Keratinocyte (primary cell): ENCODE measurements around the gene ROR1.

DNA sequence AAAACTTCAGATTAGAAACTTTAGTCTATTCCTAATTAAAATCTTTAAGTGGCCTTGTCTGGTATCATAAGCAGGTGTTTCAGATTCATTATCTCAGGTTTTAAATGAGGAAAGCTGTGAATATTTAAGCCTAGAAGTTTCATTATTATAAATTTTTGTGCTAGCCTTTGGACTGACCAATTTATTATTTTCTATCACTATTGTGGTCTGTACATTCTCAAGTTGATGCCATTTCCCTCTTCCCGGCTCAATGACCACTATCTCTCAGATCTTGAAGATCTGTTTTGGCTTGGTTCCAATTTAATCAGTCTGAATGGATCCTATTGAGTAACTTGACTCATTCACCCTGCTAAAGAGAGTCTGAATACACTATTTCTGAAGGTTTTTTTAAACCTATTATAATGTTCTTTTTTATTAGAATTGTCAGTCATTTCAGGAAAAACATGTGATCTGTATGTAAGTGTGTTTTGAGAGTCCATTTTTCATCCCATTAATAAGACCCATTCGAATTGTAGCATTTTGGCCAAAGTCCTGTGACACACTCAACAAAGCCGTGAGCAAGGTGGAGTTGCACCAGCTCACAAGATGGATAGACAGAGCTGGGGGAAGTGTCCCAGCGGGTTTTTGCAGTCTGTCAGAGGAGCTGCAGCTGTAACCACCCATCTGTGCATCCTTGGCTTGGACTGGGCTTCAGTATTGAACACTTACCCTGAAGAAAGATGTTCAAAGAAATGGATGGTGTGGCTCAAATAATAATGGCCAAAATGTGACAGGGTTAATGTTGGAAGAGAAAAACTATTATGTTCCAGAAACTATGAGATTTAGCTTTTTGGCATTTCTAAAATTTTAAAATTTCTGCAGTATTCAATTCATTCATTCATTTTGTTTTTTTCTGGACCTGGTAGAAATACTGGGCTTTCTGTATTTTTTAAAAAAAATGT is 145.7 kb downstream of the NFIA start:
CAGE:
- cytosol, long polyA minus RNA = no peak
- cytosol, long polyA plus RNA = no peak
- long polyA plus RNA = no peak
- nucleus, long polyA minus RNA = no peak
- nucleus, long polyA plus RNA = no peak

DNA sequence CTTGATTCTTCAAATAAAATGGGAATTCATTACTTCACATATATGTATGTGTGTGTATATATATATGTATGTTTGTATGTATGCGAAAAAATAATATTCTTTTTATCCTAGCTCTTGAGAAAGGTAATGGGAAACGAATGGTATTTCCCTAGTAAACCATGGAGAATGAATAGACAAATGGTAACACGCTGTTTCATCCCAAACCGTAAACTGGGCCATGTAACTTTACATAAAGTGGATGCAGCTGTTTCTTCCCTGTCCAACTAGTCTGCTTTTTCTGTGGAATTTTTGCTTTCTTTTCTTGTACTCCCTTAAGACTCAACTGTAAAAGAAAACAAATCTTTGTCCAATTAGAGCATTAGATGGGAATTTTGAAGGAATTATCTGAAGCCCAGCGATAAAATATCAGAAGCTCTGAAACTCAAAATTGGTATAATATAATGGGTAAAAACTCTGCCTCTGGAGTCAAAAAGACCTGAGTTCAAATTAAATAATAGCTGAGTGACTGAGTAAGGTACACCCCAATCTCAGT is 198.1 kb downstream of the NFIA start:
CAGE:
- cytosol, long polyA minus RNA = no peak
- cytosol, long polyA plus RNA = no peak
- long polyA plus RNA = no peak
- nucleus, long polyA minus RNA = no peak
- nucleus, long polyA plus RNA = no peak

DNA sequence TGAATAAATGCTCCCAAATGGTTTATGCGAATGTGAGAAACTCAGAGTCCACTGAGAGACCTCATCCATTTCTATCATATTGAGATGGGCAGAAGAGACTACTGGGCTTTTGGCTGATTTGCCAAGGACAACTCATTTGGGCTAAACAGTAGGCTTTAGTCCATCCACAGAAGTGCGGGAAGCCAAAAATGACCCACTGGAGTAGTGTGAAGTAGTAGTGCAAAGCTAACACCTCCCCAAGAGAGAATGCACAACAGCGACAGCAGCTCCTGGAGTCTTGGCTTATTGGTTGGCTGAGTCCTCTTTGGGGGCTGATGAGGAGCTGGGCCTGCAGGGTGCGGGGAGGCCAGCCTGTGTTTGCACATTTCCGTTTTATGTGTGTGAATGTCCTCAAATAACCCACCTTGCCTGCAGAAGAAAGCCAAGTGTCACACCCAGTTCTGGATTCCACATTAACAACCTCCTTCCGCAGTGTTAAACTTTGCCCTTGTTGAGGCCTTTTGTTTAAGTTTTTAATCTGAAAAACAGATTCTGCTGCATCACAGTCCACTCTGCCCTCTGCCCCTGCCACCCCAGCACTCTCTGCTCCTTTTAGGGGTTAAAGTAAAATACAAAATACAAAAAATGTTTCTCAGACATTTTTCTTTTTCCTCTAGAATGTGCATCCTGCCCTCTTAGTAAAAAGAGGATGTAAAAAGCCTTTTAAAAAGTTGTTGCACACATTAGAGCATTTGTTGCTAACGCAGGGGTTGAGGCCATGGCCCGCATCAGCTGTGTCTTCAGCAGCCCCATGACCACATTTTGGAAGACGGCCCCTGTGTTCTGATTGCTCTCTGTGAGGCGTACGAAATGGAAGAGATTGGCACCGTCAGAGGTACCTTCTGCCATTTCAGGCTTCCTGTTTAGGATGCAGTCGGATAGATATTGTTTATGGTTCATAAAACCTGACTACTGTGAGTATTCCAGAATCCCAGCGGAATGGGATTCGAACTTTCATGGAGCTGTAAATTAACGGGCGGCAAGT is 274.4 kb downstream of the TM2D1 start:
CAGE:
- cytosol, long polyA minus RNA = no peak
- cytosol, long polyA plus RNA = no peak
- long polyA plus RNA = no peak
- nucleus, long polyA minus RNA = no peak
- nucleus, long polyA plus RNA = no peak

DNA sequence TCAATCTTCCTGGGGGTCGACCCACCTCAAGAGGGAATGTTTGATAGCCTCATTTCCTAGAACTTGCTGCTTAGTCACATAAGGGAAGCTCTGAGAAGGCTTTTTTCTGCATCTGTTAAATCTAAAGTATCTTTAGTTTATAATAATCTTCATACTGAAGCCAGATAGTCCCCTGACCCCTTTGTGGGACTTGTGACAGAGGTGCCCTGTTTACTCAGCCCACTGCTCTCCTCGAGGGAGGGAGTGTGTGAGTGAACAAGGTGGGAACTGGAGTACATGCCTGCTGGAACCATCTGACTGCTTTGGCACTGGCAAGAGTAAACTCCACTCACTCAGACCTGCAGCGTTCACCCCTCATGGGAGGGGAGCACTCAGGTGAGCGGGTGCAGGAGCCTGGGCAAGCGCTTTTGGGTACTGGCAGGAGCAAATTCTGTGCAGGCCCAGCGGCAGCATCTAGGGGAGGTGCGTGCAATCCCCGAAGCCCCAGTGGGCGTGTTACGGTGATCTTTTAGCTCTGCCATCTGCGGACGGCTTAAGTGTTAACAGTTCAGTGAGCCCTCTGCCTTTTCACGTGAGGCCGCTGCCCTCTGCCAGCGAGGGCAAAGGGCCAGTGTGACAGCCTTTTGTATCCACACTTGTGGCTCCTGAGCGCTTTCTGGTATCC is 127.3 kb downstream of the PATJ start:
CAGE:
- cytosol, long polyA minus RNA = no peak
- cytosol, long polyA plus RNA = no peak
- long polyA plus RNA = no peak
- nucleus, long polyA minus RNA = no peak
- nucleus, long polyA plus RNA = no peak

DNA sequence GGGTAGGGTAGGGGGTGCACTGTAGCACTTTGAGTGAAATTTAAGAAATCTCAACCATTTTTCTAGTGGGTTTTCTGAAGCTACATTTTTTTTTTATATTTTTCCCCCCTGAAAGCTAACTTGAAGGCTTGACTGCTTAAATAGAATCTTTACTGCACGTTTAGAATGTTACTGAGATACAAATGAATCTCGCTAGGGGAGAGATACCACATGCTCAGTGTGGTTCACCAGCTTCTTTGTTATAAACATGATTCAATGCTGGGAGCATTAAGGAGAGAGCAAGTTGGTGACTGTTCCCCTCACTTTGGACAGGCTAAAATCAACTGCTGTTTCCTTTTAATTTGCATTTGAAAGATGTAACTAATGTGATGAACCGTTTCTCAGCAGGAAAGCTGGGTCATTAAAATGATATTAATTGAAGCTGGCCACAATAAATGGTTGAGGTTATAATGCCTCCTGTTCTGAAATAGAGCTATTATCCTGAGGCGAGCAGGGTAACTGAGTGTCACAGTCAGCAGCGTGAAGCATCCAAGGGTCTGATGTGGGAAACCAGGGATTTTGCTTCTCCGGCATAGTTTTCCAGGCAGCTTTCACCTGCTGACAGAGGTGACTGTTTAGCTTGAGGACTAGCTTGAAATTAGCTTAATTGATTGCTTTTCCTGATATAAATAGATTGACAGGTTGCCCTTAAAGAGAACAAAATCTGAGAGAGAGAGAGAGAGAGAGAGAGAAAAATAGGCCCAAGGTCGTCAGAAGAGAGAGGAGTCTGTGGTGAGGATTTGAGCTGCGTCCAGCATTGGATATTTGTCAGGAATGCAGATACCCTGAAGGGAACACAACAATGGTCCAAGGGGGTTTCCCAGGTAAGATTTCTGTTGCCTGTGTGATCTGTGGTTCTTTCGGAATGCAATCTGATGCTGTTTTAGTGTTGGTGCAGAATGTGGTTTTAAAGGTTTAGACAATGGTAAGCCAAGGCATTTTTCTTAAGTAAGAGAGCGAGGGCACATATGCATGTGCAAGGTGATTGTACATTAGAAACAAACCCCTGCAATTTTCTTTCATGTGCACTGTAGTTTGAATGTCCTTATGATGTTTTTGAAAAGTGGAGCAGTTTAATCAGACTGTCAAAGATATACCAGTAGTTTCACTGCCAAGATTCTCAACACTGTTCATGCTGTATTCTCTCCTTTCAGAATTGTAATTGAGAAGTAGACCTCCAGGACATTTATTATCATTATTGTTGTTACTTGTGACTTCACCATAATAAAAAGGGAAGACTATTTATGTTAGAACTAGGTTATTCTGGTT is 209.7 kb downstream of the PATJ start:
CAGE:
- cytosol, long polyA minus RNA = no peak
- cytosol, long polyA plus RNA = no peak
- long polyA plus RNA = no peak
- nucleus, long polyA minus RNA = no peak
- nucleus, long polyA plus RNA = no peak

DNA sequence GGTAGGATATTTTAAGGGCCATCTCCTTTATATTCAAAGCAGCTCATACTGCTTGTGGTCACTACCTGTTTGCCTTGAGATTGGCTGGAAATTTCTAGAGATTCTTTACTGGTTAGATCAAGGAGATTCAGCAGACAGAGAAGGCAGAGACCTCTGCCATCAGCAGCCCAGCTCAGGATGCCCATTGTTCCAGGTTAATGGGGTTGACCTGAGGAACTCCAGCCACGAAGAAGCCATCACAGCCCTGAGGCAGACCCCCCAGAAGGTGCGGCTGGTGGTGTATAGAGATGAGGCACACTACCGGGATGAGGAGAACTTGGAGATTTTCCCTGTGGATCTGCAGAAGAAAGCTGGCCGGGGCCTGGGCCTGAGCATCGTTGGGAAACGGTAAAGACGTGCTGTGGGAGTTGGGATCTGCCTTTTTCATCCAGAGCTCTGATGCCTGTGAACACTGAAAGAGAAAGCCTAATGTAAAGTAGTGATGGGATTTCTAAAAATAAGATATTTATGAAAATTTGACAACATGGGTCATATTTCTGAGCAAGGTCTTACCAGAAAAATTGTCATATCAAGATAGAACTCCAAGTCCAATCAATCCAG is 80.7 kb upstream of the L1TD1 start:
CAGE:
- cytosol, long polyA minus RNA = no peak
- cytosol, long polyA plus RNA = no peak
- long polyA plus RNA = no peak
- nucleus, long polyA minus RNA = no peak
- nucleus, long polyA plus RNA = start-site peak on the plus strand centred at position 385 of the sequence, 54 bp wide, 46 and 20 reads in 2 replicates

DNA sequence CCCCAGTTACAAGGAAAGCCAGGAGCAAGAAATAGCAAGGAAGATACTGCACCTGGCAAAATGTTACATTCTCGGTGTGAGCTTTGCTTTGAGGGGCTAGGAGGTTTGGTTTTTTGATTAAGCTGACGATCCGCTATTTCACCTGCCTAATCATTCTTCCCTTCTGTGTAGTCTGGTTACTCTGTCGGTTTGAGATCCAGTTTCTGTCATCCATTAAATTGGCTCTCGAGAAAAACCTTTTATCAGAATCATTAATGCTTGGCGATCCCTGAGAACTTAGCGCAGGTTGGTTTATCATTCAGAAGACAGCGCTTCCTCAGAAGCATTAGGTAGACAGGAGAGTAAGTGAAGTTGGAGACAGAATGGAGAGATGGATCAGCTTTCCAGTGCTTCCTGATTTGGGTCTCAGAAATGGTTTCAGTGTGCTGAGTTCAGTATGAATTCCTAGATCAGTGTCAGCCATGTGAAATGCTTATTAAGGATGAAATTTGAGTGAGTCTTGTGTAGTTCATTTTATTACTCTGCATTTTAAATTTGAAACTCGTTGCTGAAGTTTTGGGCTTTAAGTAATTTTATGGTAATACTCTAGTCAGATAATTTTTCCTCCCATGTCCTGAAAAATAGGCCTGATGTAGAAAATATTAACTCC is 1.3 kb downstream of the USP1 start:
CAGE:
- cytosol, long polyA minus RNA = no peak
- cytosol, long polyA plus RNA = no peak
- long polyA plus RNA = no peak
- nucleus, long polyA minus RNA = no peak
- nucleus, long polyA plus RNA = no peak

DNA sequence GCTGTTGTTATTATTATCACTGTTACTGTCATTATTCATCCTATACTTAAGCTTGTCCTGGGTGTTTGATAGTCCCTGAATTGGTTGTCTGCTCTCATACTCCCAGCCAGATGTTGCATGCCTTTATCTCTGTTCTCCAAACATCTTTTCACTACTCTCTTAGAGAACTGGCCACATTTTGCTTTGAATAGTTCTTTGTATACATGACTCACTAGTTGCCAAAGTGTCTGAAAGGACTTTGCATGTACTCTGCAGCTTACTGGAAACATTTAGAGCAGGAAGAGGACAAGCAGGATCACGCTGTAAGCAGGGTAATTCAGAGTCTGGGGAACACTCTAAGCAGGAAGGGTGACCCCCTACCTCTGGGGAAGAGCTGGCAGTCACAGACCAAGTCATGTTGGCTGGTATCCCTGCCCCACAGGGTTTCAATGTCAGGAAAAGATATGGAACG is 2.2 kb upstream of the DOCK7 start:
CAGE:
- cytosol, long polyA minus RNA = no peak
- cytosol, long polyA plus RNA = no peak
- long polyA plus RNA = no peak
- nucleus, long polyA minus RNA = no peak
- nucleus, long polyA plus RNA = no peak

CAGE:
- cytosol, long polyA minus RNA = no peak
- cytosol, long polyA plus RNA = no peak
- long polyA plus RNA = no peak
- nucleus, long polyA minus RNA = no peak
- nucleus, long polyA plus RNA = no peak
These were observed 44.1 kb upstream of the DOCK7 start for GRCh38 chr1:62732242-62732699.

CAGE:
- cytosol, long polyA minus RNA = no peak
- cytosol, long polyA plus RNA = no peak
- long polyA plus RNA = no peak
- nucleus, long polyA minus RNA = no peak
- nucleus, long polyA plus RNA = no peak
These were observed 44.5 kb upstream of the FOXD3 start for GRCh38 chr1:63277883-63278317.

DNA sequence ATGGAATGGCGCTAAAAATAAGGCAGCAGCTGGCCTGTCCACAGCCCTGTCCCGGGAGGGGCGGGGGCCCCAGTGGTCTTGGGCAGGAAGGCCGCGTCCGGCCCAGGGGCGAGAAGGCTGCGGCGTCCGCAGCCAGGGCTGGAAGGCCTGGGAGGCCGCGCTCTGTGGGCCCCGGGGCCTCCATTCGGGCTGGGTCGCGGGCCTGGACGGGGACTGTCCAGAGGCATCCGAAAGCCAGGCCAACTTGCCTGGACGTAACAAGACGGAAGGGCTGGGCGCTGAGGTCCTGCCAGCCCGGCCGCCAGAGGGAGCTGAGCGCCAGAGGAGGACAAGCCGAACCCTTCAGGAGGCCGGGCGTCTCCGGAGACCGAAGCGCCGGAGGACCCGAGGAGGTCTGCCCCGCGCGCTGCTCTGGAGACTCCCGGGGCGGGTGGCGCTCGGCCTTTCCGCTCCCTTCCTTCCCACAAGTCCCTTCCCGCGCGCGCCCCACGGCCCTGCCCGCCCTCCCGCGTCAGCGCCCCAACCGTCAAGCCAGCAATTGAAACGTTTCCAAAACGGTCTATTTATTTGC is 5.5 kb upstream of the FOXD3 start:
CAGE:
- cytosol, long polyA minus RNA = no peak
- cytosol, long polyA plus RNA = no peak
- long polyA plus RNA = no peak
- nucleus, long polyA minus RNA = no peak
- nucleus, long polyA plus RNA = no peak

GRCh38 chr1:63323116-63323961 is 972 bp downstream of the FOXD3 start:
CAGE:
- cytosol, long polyA minus RNA = no peak
- cytosol, long polyA plus RNA = no peak
- long polyA plus RNA = no peak
- nucleus, long polyA minus RNA = no peak
- nucleus, long polyA plus RNA = no peak

DNA sequence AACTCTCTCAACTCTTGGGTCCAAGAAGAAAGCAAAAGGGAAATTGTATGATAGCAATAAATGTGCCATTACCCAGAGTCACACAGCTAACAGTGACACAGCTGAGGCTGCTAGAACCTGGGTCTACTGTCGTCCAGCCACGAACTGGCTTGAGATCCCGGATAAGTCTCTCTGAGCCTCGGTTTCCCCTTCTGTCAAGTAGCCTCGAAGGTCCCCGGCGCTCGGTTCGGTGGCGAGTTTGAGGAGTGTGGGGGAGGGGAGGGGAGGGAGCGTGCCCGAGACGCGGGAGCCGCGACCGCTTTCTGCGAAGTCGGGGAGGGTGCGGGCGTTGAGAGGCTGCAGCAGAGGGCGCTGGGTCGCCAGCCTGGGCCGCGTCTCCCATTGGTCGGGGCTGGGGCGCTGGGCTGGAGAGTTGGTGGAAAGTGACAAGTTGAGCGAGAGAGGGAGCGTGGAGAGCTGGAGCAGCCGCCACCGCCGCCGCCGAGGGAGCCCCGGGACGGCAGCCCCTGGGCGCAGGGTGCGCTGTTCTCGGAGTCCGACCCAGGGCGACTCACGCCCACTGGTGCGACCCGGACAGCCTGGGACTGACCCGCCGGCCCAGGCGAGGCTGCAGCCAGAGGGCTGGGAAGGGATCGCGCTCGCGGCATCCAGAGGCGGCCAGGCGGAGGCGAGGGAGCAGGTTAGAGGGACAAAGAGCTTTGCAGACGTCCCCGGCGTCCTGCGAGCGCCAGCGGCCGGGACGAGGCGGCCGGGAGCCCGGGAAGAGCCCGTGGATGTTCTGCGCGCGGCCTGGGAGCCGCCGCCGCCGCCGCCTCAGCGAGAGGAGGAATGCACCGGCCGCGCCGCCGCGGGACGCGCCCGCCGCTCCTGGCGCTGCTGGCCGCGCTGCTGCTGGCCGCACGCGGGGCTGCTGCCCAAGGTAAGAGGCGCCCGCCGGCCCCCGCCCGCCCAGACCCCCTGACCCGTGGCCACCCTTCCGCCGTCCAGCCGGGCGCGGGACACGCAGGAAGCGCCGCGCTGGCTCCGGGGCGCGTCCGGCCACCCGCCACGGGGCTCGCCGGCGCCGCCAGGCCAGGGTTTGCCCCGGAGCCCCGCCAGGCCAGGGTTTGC is at the start of gene ROR1:
Gene ROR1 (plus strand): TSS at position 428 of the 1,110 bp plus-strand sequence.
CAGE:
- cytosol, long polyA minus RNA = start-site peak on the plus strand centred at position 432 of the sequence, 20 bp wide, 26 reads
- cytosol, long polyA plus RNA = no peak
- long polyA plus RNA = start-site peak on the plus strand centred at position 415 of the sequence, 27 bp wide, 164 and 92 reads in 2 replicates
- nucleus, long polyA minus RNA = no peak
- nucleus, long polyA plus RNA = start-site peak on the plus strand centred at position 453 of the sequence, 182 bp wide, 133 and 110 reads in 2 replicates

DNA sequence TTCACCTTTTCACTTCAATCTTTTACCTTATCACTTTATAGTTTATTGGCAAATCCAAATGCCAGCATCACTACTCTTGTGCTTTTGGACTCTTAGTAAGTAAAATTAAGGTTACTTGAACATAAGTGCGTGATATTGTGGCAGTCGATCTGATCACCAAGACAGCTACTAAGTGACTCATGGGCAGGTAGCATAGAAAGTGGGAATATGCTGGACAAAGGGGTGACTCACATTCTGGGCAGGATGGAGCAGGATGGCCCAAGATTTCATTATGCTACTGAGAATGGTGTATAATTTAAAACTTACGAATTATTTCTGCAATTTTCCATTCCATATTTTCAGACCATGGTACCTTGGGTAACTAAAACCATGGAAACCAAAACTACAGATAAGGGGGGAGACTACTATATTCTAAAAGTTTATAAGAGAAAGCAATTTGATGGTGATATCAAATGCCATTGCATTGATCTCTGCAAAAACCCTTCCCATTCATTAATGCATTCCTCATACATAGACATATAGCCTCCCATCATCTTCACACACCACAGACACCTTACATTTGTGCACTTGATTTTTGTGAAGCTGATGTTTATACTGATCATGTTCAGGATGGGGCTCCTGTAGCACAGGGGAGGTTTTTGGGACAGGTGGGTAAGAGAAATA is 120.3 kb downstream of the ROR1 start:
CAGE:
- cytosol, long polyA minus RNA = no peak
- cytosol, long polyA plus RNA = no peak
- long polyA plus RNA = no peak
- nucleus, long polyA minus RNA = no peak
- nucleus, long polyA plus RNA = no peak

DNA sequence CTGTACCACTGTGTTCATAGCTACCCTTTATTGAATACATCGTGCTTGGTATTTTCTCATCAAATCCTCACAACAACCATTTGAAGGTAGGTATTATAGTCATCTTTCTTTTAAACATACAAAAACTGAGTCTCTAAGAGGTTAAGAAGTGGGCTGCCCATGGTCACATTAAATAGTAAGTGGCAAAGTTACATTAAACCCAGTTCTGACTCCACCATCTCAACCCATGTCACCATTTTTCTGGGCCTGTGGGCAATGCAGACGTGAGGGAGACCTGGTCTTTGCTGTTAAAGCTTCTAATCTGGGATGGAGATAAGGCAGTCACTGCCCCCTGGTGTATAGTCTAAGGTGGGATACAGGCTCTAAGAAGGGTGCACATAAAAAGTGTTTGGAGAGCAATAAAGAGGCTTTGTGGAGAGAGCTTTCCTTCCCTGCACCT is 141.2 kb downstream of the ROR1 start:
CAGE:
- cytosol, long polyA minus RNA = no peak
- cytosol, long polyA plus RNA = no peak
- long polyA plus RNA = no peak
- nucleus, long polyA minus RNA = no peak
- nucleus, long polyA plus RNA = no peak

DNA sequence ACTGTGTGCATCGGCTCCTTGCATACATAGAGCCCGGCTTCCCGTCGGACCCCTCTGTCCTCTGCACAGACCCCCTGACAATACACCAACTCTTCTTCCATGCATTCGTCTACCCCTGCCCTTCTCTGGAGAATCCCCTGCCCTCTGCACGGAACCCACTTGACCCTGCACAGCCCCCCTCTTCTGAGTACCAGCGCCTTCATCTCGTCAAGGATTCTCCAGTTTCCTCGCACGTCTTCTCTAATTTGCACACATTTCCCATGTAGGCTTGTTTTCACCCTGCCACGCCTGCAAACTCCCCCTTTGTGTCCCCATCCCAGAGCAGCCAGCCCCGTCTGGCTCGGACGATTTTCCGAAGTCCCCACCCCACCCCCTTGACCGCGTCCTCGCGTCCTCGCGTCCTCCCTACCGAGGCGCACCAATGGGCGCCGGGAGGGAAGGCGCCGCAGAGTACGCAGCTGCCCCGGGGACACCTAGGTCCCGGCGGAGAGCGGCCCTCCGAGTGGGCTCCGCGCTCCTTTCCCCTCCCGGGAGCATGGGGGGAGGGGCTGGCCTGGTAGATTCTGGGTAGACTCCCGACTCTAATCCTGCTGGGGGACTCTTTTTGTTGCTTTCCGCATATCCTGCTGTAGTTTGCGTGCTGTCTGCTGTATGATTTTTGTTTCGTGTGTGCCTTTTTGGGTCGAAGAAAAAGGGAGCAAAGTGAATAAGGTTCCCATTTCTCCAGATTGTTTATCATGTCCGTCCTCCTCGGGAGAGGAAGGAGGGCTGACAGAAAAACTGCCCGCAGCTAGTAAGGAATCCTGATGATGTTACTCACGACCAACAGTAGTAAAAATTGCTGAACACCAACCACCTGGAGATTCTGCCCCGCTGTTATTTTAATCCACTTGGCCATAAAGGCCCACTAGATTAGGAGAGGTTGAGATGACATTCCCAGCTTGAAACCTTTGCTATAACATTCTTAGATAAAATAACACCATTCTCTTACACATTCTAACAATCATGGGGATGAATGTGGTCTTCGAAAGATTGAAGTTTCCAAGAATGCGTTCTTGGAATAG is 1.4 kb downstream of the CACHD1 start:
CAGE:
- cytosol, long polyA minus RNA = no peak
- cytosol, long polyA plus RNA = no peak
- long polyA plus RNA = no peak
- nucleus, long polyA minus RNA = no peak
- nucleus, long polyA plus RNA = no peak

DNA sequence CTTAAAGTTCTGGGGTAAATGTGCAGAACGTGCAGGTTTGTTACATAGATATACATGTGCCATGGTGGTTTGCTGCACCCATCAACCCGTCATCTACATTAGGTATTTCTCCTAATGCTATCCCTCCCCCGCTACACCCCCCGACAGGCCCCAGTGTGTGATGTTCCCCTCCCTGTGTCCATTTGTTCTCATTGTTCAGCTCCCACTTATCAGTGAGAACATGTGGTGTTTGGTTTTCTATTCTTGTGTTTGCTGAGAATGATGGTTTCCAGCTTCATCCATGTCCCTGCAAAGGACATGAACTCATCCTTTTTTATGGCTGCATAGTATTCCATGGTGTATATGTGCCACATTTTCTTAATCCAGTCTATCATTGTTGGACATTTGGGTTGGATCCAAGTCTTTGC is 28.3 kb downstream of the RAVER2 start:
CAGE:
- cytosol, long polyA minus RNA = no peak
- cytosol, long polyA plus RNA = no peak
- long polyA plus RNA = no peak
- nucleus, long polyA minus RNA = no peak
- nucleus, long polyA plus RNA = no peak

DNA sequence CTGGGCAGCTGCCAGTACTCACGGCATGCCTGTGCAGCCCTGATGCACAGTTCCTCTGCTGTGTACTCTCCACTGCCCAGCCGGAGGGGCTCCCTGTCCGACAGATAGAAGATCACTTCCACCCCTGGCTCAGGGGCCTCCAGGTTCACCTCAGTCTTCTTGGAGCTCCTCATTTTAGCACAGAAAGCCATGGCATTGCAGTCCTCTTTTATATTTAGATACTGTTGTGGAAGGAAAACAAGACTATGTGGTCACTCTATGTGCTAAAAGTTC is 83.2 kb downstream of the JAK1 start:
CAGE:
- cytosol, long polyA minus RNA = no peak
- cytosol, long polyA plus RNA = no peak
- long polyA plus RNA = no peak
- nucleus, long polyA minus RNA = no peak
- nucleus, long polyA plus RNA = no peak

CAGE:
- cytosol, long polyA minus RNA = no peak
- cytosol, long polyA plus RNA = no peak
- long polyA plus RNA = no peak
- nucleus, long polyA minus RNA = no peak
- nucleus, long polyA plus RNA = no peak
These were observed 43.6 kb downstream of the JAK1 start for GRCh38 chr1:64922451-64923469.

GRCh38 chr1:65000916-65001600 is 34.7 kb upstream of the JAK1 start:
CAGE:
- cytosol, long polyA minus RNA = no peak
- cytosol, long polyA plus RNA = no peak
- long polyA plus RNA = no peak
- nucleus, long polyA minus RNA = no peak
- nucleus, long polyA plus RNA = no peak